Lower leg skin (tissue), 2 donors: ENCODE measurements around the gene FSD1L.

GRCh38 chr9:105257129-105258203 is 13.0 kb downstream of the SLC44A1 start:
- PRO-cap, result no peak
- RAMPAGE, long total RNA, 2 experiments, result no peak in any of the 2 experiments

- PRO-cap, result no peak
- RAMPAGE, long total RNA, 2 experiments, result no peak in any of the 2 experiments
These were observed 64.7 kb upstream of the FSD1L start for GRCh38 chr9:105383092-105383485.

- PRO-cap, result bidirectional peak, plus-strand start at chr9:105448135, minus-strand start at chr9:105447966; unidirectional peak, minus-strand start at chr9:105448684
- RAMPAGE, long total RNA, 2 experiments, result no peak in any of the 2 experiments
These were observed at the start of gene FSD1L for GRCh38 chr9:105447598-105448975. Gene FSD1L, plus strand, starts transcription at chr9:105448034.

GRCh38 chr9:105508398-105508868 is 49.5 kb upstream of the FKTN start:
- PRO-cap, result no peak
- RAMPAGE, long total RNA, 2 experiments, result no peak in any of the 2 experiments

DNA sequence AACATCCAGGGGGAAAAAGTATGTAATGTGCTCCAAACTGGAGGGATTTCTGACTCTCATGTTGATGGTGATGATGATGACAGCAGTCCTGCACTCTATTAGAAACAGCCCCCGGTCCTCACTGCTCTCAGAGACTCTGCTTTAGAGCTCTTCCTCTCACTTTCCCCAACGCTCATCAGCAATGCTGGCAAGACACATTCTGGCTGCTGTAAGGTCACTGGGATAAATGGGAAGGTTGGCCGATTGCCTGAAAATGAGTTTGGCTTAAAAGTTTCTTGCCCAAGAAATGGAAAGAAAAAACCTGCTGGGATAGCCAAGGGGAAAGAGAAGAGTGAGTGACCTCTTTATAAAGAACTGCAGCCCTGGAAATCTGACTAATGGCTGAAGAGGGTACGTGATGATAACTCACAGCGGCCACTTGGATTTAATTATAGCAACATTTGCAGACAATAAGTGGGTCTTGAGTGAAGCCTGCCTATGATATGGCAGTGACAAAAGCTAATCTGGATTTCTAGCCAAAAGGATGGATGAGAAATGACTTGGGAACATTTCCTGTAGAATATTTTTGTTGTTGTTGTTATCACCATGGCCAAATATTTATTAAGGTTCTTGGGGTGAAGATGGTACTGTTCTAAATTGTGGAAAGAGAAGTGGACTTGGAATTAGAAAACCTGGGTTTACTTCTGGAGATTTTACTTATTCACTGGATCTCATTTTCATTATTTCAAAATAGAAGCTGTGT is 235.9 kb downstream of the TMEM38B start:
- PRO-cap, result no peak
- RAMPAGE, long total RNA, 2 experiments, result no peak in any of the 2 experiments

DNA sequence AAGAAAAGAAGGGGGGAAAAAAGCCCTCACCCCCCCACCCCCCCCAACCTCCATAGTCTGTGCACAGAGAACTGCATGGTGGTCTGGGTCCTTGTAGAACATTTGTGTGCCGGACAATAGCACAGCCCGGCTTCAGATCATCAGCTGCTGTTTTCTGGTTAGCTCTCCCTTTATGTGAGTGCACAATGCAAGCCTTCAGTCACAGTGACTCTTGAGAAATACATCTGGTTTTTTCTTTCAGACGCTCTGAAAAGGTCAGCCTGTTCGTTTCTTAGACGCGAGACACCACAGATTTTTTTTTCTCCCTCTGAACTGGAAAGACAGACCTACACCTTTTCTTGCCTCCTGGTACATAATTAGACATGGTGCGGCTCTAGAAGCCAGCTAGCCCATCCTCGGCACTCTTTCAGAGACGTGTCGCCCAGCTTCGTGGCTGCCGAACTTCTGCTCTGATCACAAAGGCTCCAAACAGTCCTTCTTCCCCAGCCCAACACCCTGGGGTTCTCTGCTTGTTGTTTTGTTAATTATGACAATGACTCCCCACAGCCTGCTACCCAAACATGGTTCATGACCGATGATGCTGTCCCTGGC is 241.6 kb upstream of the ZNF462 start:
- PRO-cap, result no peak
- RAMPAGE, long total RNA, 2 experiments, result no peak in any of the 2 experiments

- PRO-cap, result no peak
- RAMPAGE, long total RNA, 2 experiments, result no peak in any of the 2 experiments
These were observed 5.2 kb downstream of the ZNF462 start for GRCh38 chr9:106868130-106868526.

DNA sequence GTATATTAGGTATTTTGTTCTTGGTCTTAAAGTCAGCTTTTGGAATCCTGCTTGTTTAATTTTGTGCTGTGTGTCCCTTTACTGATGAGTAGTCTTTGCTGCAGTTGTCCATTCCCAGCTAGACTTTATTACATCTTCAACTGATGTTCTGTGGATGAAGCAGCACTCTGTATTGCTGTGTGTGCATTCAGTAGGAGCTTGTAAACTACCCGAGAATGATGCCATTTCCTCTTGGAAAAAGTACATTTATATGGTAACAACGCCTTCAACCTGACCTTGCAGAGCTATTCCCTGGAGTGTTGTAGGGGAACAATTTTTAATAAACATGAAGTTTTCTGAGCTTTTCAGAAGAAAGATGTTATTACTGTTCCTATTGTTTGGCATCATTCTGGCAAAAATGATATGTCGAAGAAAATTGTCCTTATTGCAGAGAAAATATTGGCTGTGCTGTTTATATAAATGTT is 13.5 kb downstream of the ZNF462 start:
- PRO-cap, result no peak
- RAMPAGE, long total RNA, 2 experiments, result no peak in any of the 2 experiments

- PRO-cap, result no peak
- RAMPAGE, long total RNA, 2 experiments, result no peak in any of the 2 experiments
These were observed 105.9 kb upstream of the RAD23B start for GRCh38 chr9:107177197-107177497.

DNA sequence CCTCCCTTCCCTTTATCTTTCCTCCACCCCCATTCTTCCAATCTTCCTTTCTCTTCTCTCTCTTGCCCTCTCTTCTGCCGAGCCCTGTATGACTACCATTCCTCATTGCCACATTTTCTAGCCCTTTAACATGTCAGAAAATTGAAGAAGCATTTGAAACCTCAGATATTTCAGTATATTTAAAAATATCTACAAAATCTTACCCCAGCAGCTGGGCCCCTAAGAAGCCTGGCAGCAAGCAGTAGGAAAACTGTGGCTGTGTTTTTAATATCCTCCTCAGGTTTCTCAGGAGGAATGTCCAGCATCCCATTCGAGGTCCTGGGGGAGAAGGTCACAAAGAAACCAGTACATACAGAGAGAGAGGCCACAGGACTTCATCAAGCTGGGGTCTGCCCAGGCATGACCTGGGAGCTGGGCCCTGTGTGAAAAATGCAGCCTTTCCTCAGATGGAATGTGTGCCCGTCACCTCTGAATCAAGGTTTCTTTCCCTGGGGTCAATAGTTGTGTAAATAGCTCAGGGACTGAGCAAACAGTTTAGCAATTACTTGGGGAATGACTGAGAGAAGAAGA is 34.1 kb upstream of the RAD23B start:
- PRO-cap, result no peak
- RAMPAGE, long total RNA, 2 experiments, result no peak in any of the 2 experiments

DNA sequence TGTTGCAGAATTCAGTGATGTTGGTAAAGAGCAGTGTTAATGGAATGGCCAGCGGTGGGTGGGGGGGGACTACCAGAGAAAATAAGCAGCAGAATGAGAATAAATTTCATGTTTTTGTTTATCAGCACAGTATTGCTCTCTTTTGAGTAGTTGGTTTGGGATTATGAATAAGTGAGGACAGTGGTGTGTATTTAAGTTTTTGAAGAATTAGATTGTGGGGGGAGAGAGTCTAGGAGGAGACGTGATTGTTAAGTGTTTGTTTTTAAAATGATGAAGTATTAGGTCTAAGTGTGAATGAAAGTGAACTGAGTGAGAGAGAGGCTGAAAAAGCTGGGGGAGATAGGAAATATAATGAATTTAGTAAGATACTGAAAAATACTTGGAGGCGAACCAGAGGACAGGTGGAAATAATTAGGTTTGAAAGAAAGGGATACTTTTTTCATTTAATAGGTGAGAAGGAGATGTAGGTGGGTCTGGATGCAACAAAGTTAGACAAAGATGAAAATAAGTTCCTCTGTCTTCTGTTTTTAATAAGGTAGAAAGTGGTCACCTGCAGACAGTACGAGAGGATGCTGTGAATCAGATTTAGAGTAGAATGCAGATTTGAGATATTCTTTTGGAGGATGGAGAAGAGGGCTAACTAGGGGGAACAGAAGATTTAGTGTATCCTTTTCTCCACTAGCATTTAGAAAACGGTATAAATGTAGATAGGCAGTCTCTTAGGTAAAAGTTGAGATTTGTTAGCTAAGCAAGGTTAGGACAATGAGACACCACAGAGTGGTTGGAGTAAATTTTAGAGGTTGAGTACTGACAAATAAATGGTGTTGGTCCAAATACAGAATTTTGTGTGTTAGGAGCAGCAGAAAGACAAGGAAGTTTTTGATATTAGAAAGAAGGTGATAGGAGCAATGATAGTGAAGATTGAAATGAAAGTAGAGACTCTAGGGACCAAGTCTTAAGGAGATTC is 12.2 kb downstream of the RAD23B start:
- PRO-cap, result no peak
- RAMPAGE, long total RNA, 2 experiments, result no peak in any of the 2 experiments

DNA sequence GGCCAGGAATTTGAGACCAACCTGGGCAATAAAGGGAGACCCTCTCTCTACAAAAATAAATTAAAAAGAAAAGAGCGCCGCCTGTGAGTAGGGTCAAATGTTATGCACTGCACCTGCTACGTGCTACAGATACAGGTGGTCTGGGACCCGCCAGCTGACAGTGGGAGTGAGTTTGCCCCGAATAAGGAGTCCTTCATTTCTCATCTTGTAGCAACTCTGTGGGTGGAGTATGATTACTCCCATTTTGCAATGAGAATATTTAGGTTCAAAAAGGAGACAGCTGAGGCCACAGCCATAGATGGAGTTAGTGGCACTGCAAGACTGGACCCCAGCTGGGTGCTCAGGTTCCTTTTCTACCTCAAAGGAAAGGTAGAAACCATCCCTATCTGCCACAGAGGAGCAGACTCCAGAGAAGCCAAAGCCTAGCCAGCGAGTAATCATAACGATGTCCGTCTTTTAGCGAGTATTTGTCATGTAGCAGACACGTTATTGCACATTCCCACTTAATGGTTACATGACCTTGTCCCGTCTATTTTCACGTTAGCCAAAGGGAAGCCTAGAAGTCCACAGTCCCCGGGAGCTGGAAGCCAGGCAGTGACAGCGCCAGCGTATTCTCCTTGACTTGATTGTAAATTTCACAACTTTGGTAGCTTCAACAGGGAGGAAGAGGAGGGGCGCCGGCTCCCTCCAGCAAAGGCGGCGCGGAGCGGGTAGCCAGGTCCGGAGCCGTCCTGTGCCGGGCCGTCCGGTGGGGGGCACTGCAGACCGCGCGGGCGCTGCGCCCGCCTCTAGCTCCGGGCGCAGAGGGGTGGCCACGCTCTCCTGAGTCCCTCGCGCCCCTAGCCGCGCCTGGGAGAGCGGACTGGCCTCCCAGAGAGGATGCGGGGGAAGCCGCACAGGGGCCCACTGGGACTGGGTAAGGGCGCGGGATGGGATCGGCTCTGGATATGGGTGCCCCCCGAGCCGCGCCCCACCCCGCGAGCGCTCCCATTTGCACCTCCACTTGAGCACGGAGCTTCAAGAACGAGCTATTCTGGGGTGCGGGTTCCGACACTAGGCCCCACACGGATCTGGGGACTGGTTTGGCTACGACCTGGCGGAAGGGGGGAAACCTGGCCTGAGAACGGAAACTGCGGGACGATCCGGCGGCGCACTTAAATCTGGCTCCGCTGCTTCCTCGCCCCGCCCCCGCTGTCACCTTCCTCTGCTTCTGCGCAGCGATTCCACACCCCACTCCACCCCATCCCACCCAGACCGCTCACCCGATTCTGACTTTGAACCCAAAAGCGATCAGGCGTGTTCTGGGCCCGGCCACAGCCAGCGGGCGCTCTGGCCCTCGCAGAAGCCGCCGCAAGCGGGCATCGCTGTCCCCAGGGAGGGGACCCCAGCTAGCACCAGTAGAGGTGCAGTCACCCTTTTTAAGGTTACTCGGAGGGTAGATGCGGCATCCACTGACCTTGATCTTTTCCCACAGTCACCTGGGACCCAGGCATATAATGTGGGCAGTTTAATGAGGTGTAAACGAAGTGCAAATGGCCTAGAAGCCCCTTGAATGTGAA is 24.0 kb downstream of the KLF4 start:
- PRO-cap, result bidirectional peak, plus-strand start at position 791 of the sequence, minus-strand start at position 628 of the sequence
- RAMPAGE, long total RNA, 2 experiments, result no peak in any of the 2 experiments

DNA sequence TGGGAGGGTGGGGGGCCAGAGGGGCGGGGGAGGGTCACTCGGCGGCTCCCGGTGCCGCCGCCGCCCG is 95 bp downstream of the KLF4 start:
- PRO-cap, result no peak
- RAMPAGE, long total RNA, 2 experiments, result no peak in any of the 2 experiments

GRCh38 chr9:107540211-107540478 is 50.6 kb upstream of the KLF4 start:
- PRO-cap, result unidirectional peak, plus-strand start at chr9:107540364
- RAMPAGE, long total RNA, 2 experiments, result no peak in any of the 2 experiments

DNA sequence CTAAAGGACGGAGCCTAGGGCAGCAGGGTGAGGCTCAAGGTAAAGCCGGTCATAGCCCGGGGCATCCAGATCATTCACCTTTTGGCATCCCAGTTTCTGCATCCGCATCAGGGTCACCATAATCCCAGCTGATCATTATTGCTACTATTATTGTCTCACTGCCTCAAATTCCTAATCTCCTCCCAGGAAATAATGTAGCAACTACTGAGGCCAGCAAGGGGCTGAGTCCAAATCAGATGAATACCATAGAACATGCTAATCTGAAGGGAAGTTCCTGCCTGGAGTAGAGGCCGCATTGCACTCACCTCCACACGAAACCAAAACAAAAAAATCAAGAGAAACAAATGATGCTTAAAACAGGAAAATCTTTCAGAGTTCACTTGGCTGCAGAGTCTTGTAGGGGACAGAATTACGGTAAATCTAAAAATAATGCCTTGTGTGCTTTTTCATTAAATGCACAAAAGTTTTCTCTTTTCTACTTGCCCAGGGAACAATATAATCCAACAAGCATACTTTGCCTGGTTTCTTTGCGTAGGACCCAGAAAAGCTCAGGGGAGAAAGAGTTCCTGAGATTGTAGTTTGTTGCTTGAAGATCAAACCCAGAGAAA is 87.6 kb upstream of the KLF4 start:
- PRO-cap, result no peak
- RAMPAGE, long total RNA, 2 experiments, result no peak in any of the 2 experiments

DNA sequence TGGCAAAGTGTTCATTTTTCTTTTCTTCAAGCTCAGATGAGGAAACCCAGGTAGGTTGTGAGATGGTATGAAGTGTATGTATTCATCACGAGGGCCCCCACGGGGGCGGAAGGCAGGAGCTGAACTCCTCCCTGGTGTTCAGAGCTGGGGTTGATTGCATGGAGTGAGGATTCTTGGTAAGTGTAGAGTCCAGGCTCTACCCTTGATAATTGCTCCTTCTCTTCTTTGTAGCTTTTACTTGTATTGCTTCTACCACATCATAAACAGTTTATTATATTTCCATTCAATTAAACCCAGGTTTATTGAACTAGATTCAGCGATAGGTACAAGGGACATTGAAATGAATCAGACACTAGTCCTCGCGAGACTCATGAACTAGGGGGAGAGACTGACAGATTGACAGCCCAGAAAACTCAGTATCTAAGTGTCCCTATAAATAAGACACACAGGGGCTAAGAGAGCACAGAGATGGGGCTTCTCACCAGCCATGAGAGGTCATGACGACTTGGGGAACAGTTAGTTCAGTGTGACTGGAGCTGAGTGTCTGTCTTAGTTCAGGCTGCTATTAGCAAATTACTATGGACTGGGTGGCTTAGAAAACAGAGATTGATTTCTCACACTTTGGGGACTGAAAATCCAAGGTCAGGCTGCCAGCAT is 116.8 kb upstream of the KLF4 start:
- PRO-cap, result no peak
- RAMPAGE, long total RNA, 2 experiments, result no peak in any of the 2 experiments

DNA sequence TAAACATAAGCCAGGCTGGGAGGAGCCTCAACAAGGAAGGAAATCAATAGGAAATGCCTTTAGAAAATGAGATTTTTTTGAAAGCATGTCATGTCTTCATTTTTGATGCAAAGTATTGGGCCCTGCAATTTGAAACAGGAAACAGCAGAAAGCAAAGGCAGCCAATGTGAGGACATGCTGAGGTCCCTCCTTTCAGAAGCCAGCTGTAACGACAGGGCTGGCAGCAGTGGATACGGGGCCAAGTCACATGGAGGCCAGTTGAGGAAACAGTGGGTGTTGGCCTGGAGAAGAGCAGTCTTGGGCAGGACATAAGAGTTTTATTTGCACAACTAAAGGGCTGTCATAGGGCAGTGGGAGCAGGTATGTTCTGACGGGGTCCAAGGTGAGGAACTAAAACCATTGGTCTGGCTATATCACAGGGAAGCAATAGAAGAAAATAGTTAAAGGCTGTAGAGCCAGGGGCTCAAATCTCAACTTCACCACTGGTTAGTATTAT is 155.5 kb upstream of the KLF4 start:
- PRO-cap, result no peak
- RAMPAGE, long total RNA, 2 experiments, result no peak in any of the 2 experiments

- PRO-cap, result unidirectional peak, minus-strand start at chr9:107982938
- RAMPAGE, long total RNA, 2 experiments, result no peak in any of the 2 experiments
These were observed 493.2 kb upstream of the KLF4 start for GRCh38 chr9:107982600-107983307.

DNA sequence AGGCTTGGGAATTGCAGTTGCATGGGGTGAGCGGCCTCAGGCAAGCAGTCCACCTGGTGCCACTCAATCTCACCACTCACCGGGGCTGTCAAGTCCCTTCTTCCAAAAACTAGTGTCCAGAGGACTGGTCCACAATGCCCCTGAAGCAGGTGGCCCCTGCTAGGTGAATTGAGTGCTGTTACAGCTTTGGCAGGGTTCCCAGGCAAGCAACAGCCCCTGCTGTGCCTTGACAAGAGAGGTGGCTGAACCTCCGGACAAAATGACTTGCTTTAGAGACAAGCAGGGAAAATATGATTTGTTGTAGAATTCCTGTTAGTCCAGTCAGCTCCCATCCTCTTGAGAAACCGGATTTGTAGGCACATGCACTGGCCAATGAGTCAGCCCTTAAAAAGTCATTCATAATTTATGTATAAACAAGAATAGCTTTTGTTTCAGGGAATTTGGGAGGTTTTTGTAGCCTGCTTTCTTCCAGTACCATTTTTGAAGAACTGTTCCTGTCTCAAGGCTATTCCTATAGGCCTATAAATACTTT is 411.2 kb downstream of the ACTL7B start:
- PRO-cap, result unidirectional peak, minus-strand start at position 261 of the sequence; unidirectional peak, minus-strand start at position 323 of the sequence
- RAMPAGE, long total RNA, 2 experiments, result start-site peak on the minus strand in 1 of 2 experiments, centred at position 213 of the sequence, 41 reads per replicate

- PRO-cap, result no peak
- RAMPAGE, long total RNA, 2 experiments, result no peak in any of the 2 experiments
These were observed 33.9 kb downstream of the ABITRAM start for GRCh38 chr9:108968015-108968522.